A549 (cell line): ENCODE measurements around a stretch of chr3.

GRCh38 chr3:156707705-156708248 lies 33.4 kb downstream of the TIPARP start:
- PRO-cap, result no peak
CAGE:
- cytosol, long polyA plus RNA, result no peak
- long polyA plus RNA, result no peak
- nucleus, long polyA plus RNA, result no peak

GRCh38 chr3:157092078-157092865 lies 67.7 kb downstream of the CCNL1 start:
- PRO-cap, result no peak
CAGE:
- cytosol, long polyA plus RNA, result no peak
- long polyA plus RNA, result no peak
- nucleus, long polyA plus RNA, result no peak

- PRO-cap, result no peak
CAGE:
- cytosol, long polyA plus RNA, result no peak
- long polyA plus RNA, result no peak
- nucleus, long polyA plus RNA, result no peak
These were observed 57.9 kb downstream of the CCNL1 start for GRCh38 chr3:157102107-157102439.

GRCh38 chr3:157104517-157104849 lies 55.5 kb downstream of the CCNL1 start:
- PRO-cap, result no peak
CAGE:
- cytosol, long polyA plus RNA, result no peak
- long polyA plus RNA, result no peak
- nucleus, long polyA plus RNA, result no peak

DNA sequence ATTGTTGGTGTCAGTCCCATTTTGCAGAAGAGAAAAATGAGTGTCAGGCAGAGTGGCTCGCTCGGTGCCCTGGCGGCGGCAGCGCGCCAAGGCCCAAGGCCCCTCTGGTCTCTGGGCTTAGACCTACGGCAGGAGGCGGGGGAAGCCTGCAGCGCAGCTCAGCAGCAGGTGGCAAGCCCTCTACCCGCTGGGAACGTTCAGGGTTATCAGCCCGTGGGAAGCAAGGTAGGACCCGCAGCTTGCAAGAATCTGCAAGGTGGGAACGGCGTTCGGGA lies 39.9 kb downstream of the CCNL1 start:
- PRO-cap, result no peak
CAGE:
- cytosol, long polyA plus RNA, result no peak
- long polyA plus RNA, result no peak
- nucleus, long polyA plus RNA, result no peak

GRCh38 chr3:157174099-157174574 lies 14.2 kb upstream of the CCNL1 start:
- PRO-cap, result no peak
CAGE:
- cytosol, long polyA plus RNA, result no peak
- long polyA plus RNA, result no peak
- nucleus, long polyA plus RNA, result no peak

DNA sequence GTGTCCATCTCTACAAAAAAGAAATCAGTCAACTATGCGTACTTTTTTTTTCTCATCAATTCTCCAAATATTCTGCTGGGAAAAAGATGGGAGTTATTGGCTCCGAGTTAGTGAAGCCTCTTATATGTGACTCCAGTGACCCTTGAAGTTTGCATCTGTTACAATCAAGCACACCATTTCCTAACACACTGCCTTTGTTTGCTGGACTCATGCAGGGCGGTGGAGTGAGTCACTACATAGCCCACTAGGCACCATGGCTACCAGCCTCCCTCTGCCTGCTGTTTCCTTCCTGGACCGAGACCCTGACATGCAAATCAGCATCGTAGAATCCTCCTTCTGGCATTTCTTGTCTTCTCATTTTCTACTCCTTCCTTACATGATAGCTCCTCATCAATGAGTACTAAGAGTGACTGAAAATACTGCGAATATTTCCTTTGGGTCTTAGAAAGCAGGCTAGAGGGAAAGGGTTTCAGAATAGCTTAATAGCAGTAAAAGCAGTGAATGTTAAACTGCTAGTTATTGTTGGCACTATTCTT lies 100.9 kb upstream of the PTX3 start:
- PRO-cap, result no peak
CAGE:
- cytosol, long polyA plus RNA, result no peak
- long polyA plus RNA, result no peak
- nucleus, long polyA plus RNA, result no peak

DNA sequence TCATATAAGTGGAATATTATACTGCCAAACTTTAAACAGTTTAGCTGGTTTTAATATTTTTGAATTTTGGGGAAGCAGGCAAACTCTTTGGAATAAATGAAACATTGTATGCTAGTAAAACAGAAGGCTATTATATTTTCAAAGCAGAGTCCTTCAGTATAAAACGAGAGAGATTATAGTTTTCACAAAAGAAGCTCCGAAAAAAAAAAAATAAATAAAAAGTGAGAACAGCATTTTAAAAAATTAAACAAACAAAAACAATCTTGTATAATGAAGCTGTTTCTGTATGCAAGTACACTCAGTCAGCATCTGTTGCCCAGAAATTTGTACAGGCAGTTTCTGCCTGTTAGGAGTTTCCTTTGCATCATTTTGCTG lies 287.2 kb downstream of the SHOX2 start:
- PRO-cap, result no peak
CAGE:
- cytosol, long polyA plus RNA, result no peak
- long polyA plus RNA, result no peak
- nucleus, long polyA plus RNA, result no peak

DNA sequence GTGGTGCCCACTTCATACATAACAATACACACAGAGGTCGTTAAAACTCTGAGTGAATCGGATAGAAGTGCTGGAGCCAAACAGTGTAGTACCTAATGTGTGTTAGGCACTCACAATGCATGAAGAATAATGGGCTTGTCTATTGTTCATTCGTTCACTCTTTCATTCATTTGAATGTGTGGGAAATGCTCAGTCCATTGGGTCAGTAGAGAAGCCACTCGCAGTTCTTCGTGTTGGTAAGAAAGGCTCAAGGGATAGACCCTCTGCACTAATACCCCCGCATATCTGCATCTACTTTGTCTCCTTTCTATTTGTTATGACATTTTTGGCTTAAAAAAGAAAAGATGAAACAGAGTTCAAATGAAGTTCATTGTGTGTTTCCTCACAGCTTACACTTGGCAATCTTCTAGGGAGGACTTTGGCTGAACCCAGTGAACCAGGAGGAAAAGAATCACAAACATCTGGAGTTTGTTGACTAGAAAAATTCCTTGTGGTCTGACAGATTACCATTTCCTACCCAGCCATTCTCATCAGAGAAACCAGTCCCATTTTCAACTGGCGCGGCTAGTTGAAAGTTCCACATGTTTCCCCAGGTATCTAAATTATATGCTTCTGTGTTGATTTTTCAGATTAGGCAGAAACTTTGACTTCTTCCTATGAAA lies 32.8 kb upstream of the MFSD1 start:
- PRO-cap, result no peak
CAGE:
- cytosol, long polyA plus RNA, result no peak
- long polyA plus RNA, result no peak
- nucleus, long polyA plus RNA, result no peak

- PRO-cap, result no peak
CAGE:
- cytosol, long polyA plus RNA, result no peak
- long polyA plus RNA, result no peak
- nucleus, long polyA plus RNA, result no peak
These were observed 78.1 kb upstream of the IQCJ start for GRCh38 chr3:158990982-158991483.

DNA sequence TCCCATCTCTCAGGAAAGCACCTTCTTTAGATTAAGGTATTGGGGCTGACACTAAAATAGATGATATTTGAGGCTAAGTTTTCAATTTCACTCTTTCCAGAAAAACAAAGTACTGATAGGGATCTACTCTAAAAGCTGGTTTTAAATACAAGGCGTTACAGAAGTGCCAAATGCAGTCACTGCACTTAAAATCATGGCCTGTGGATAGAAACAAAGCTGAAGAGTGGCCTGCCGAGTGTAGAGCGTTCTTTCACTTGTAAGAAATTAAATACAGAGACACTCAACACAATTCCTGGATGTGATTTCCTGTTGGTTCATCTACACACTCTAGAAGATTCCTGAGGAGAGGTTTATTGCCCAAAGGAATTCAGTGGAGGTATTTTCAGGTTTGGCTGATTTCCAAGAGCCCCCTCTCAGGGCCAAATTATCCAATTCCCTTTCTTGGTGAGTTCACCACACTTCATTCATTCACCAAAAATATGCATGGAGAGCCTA lies 437.0 kb upstream of the C3orf80 start:
- PRO-cap, result no peak
CAGE:
- cytosol, long polyA plus RNA, result no peak
- long polyA plus RNA, result no peak
- nucleus, long polyA plus RNA, result no peak

- PRO-cap, result no peak
CAGE:
- cytosol, long polyA plus RNA, result no peak
- long polyA plus RNA, result no peak
- nucleus, long polyA plus RNA, result no peak
These were observed 401.1 kb upstream of the C3orf80 start for GRCh38 chr3:159824022-159824641.

- PRO-cap, result no peak
CAGE:
- cytosol, long polyA plus RNA, result no peak
- long polyA plus RNA, result no peak
- nucleus, long polyA plus RNA, result no peak
These were observed 372.2 kb upstream of the C3orf80 start for GRCh38 chr3:159852654-159853791.

GRCh38 chr3:159855897-159856430 lies 369.3 kb upstream of the C3orf80 start:
- PRO-cap, result no peak
CAGE:
- cytosol, long polyA plus RNA, result no peak
- long polyA plus RNA, result no peak
- nucleus, long polyA plus RNA, result no peak

DNA sequence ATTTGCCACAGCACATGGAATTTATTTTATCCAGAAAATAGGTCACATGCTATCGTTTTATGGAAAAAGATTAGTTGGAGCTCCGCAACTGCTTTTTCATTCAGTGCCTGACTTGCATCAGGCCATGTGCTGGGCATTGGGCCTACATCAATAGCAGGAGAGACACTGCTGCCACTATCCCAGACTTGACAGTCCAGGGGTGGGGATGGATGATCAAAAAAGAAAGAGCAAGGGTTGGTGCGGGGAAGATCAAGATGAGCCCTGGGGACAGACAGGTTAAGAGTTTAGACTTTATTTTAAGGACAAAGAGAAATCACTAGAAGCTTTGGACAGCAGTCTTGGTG lies 75.1 kb upstream of the C3orf80 start:
- PRO-cap, result no peak
CAGE:
- cytosol, long polyA plus RNA, result no peak
- long polyA plus RNA, result no peak
- nucleus, long polyA plus RNA, result no peak

DNA sequence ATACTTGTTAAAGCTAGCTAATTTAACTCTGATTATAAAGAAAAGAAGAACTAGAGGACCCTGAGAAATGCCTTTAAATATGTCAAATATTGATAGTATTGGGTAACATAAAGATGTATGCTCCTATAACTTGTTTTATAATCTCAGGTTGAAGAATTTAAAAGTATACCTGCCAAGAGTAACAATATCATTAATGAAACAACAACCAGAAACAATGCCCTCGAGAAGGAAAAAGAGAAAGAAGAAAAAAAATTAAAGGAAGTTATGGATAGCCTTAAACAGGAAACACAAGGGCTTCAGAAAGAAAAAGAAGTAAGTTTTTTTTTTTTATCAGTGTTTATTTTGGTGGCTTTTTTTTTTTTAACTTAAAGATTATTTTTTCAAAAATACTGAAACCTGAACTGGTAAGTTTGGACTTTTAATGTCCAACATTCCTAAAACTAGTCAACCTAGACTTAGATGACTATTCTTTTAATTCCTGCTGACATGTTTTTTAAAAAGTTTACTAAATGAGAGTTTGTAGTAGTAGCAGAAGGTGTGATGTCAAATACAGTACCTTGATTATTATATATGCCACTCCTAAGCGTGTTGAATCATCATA lies 16.8 kb downstream of the SMC4 start:
- PRO-cap, result no peak
CAGE:
- cytosol, long polyA plus RNA, result no peak
- long polyA plus RNA, result no peak
- nucleus, long polyA plus RNA, result no peak

- PRO-cap, result no peak
CAGE:
- cytosol, long polyA plus RNA, result no peak
- long polyA plus RNA, result no peak
- nucleus, long polyA plus RNA, result no peak
These were observed 499 bp downstream of the TRIM59 start for GRCh38 chr3:160449165-160449408.

GRCh38 chr3:160507739-160508415 lies 57.5 kb downstream of the KPNA4 start:
- PRO-cap, result no peak
CAGE:
- cytosol, long polyA plus RNA, result no peak
- long polyA plus RNA, result no peak
- nucleus, long polyA plus RNA, result no peak

DNA sequence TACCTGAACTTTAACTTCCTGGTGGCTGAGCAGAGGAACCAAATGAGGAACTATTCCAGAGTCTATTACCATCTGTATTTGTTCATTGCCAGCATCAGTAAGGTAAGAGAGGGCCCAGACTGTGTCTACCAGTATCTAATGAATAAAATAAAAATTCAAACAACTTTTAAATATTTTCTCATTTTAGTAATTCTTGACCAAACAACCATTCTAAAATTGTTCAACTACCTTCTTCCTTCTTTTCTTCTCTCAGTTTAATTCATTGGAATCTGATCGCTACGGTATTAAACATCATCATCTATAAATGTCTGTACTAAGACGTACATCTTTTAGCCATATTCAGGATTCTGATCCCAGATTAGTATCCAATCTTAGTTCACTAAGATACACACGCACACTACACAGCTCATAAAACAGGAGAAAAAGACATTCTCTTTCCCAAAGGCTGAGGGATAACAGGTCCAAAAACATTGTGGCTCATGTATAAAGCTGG lies 43.5 kb downstream of the KPNA4 start:
- PRO-cap, result no peak
CAGE:
- cytosol, long polyA plus RNA, result no peak
- long polyA plus RNA, result no peak
- nucleus, long polyA plus RNA, result no peak

GRCh38 chr3:161252957-161253645 lies 32.0 kb downstream of the NMD3 start:
- PRO-cap, result no peak
CAGE:
- cytosol, long polyA plus RNA, result no peak
- long polyA plus RNA, result no peak
- nucleus, long polyA plus RNA, result no peak